Measurements from ENCODE around the genes JAKMIP3 and KNDC1.

DNA sequence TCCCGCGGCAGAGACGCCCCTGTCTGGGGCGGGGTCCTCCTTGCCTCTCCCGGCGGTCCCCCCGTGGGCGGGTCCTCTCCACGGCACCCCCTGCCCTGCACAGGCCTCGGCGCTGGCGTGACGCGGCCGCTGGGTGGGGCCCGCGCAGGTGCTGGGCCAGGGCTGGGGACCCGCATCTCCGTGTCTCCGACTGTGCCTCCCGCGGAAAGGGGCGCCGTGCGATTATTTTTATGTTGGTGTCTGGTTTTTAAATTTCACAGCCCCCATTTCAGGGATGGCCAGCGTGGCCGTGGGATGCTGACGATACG is 28.9 kb upstream of the JAKMIP3 start:
- RRBS = 0% methylated on average over 2 of the region's 29 CpGs

DNA sequence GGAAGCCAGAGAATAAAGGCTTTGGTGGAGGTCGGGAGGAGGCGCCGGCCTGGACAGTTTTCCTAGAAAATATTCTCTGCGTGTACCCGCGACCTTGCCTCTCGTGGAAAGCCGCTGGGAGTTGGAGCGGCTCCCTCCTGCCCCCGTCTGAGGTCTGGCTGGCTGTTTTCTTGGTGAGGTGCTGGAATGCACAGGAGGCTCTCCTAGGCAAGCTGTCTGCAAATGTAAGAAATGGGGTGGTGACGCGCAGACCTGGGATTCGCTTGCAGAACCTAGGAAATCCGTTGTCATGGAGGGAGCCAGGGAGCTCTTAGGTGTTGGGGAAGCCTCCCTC is 28.6 kb upstream of the JAKMIP3 start:
- RRBS = no CpG with 5 or more reads among the region's 14 CpGs

DNA sequence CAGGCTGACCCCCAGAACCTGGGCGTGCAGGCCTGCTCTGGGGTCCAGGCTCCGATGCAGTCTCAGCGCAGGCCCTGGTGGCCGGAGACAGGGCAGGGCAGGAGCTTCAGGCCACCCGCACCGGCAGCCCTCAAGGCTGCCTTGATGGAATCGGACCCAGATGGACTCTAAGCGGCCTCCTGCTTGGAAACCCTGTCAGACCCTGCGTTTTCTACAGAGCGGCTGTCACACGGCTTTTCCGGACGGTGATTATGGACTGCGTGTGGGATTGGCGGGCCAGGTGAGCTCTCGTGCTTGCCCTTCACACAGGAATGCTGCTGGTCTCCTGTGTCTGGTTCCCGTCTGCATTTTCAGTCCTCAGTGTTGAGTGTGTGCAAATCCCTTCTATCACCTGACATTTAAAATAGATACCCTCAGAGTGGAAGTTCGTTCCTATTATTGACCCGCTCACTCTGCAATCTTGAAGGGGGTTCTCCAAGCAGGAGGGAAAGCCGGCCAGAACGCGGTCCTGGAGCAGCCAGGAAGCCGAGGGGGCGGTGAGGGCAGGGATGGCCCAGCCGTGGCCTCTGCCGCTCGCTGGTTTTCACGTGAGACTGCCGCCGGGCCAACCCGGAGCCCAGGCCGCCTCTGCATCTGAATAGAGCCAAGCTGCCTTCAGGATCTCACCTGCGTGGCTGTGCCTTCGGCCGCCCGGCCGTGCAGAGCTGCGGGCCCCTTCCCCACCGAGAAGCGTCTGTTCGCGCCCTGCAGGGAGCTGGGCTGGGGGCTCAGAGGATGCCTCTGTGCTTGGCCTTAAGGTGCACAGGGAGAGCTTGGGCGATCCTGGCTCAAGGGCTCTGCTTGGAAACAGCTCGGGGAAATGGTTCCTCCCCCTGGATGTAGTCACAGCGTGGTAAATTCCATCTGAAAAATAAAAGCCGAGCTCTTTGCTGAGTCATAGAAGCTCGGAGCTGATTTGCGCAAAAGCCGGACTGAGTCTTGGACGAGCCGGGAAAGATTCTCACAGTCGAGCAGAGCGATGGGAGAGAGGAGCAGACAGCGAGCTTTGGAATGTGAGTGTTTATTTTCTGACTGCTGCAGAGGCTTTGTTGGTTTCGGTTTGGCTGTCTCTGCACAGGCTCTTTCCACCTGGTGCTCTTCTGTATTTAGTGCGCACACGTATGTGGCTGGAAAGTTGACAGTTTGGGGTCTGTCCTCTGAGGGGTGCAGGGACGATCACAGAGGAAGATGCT is at the start of gene JAKMIP3:
TSS of gene JAKMIP3 (plus strand) at position 937 of the 1,232 bp plus-strand sequence.
- RRBS = 70% methylated on average over 8 of the region's 58 CpGs

- RRBS = no CpG with 5 or more reads among the region's 15 CpGs
Observed at GRCh38 chr10:132208385-132208916, 21.7 kb downstream of the DPYSL4 start.

- RRBS = no CpG with 5 or more reads among the region's 25 CpGs
Observed at GRCh38 chr10:132347752-132348486, 15.9 kb downstream of the LRRC27 start.

DNA sequence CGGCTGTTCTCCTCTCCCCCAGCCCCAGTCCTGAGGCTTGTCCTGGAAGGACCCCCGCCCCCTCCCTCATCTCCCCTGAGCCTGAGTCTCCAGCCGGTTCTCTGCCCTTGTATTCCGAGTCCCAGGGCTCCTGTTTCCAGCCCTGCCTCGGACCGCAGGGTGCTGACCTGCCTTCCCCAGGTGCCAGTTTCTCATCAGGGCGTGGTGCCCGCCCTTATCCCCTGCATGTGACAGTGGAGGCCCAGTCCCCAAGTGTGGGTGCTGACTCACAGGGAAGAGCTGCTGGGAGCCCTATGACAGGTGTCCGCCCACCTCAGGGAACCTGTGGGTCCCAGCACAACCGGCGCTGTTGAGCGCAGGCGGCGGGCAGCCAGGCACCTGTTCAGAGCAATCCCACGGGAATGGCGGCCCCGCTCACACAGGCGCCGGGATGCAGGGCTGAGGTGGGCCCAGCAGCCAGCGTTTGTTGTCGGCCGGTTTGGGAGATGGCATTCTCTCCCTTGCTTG is 2.0 kb downstream of the PWWP2B start:
- RRBS = 89% methylated on average over 14 of the region's 22 CpGs

DNA sequence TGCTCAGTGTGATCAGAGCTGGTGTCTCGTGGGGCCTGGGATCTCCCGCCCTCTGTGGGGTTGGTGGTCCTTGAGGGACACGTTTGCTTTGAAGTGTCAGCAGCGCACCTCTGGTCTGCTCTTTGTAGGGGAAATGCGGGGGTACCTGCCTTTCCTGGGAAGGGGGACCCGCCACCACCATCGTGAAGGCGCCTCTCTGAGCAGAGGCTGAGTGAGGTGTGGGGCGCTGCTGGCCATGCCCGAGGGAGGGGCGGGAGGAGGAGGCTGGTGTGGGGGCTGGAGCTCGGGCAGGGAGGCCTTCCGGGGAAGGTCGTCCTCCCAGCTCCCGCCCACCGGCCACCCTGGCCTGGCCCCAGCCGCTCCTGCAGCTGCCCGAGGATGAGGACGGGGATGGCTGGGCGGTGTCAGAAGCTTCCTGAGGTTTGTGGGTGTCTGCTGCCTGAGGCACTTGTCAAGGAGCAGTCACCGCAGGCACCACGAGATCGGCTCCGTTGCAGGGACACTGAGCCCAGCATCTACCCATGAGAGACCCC is 11.3 kb downstream of the PWWP2B start:
- RRBS = no CpG with 5 or more reads among the region's 24 CpGs

DNA sequence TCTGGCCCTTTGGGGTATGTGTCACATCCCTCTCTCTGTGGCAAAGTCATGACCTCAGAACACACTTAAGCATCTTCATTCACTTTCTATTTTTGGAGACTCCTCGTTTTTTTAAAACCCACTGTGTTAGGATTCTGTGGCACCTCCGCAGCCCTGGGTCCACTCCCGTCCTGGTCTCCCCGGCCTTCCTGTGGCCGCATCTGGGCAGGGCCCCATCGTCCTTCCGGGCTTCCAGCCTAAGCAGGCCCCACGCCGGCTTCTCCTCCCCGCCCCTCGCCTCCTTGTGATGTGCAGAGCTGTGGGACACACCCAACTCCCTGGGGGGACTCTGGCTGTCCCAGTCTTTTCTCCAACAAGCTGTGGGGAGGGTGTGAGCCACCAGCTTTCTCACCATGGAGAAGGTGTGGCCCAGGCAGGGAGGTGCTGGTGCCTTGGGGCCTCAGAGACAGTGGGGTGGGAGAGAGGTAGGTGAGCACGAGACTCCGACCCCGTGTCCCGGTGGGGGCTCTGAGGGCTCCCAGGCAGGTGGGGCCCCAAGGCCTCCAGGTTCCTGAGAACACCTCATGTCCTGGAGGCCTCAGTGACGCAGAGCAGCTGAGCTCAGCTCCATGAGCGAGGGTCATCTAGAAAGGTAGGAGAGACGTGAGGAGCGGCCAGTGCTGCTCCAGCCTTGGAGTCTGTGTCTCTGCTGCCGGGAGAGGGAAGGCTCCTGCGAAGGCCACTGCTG is 16.6 kb downstream of the PWWP2B start:
- RRBS = 93% methylated on average over 4 of the region's 21 CpGs

- RRBS = no CpG with 5 or more reads among the region's 26 CpGs
Observed at GRCh38 chr10:132417675-132418514, 20.9 kb downstream of the PWWP2B start.

DNA sequence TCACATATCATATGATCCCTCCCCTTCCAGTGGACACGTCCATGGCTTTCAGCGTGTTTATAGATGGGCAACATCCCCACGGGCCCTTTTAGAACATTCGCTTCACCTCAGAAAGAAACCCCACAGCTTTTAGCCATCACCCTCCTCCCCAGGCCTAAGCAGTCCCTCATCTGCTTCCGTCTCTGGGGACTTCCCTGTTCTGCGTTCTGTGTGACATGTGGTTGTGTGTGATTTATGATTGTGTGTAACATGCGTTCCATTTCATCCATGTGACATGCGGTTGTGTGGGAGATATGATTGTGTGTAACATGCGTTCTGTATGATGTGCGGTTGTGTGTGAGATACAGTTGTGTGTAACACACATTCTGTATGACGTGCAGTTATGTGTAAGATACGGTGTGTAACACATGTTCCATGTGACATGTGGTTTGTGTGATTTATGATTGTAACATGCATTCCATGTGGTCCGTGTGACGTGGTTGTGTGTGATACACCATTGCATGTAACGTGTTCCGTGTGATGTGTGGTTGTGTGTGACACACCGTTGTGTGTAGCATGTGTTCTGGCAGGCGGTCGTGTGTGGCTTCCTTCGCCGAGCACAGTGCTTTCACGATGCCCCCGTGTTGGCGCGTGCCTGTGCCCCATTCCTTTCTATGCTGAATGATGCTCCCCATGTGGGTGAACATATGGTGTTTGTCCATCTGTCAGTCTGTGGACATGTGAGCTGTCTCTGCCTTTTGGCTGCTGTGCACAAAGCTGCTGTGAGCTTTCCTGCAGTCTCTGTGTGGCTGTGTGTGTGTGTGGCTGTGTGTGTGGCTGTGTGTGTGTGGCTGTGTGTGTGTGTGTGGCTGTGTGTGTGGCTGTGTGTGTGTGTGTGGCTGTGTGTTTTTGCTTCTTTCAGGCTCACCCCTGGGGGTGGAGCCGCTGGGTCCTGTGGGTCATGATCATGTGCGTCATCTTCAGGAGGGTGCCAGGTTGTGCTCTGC is 26.2 kb downstream of the PWWP2B start:
- RRBS = no CpG with 5 or more reads among the region's 27 CpGs

DNA sequence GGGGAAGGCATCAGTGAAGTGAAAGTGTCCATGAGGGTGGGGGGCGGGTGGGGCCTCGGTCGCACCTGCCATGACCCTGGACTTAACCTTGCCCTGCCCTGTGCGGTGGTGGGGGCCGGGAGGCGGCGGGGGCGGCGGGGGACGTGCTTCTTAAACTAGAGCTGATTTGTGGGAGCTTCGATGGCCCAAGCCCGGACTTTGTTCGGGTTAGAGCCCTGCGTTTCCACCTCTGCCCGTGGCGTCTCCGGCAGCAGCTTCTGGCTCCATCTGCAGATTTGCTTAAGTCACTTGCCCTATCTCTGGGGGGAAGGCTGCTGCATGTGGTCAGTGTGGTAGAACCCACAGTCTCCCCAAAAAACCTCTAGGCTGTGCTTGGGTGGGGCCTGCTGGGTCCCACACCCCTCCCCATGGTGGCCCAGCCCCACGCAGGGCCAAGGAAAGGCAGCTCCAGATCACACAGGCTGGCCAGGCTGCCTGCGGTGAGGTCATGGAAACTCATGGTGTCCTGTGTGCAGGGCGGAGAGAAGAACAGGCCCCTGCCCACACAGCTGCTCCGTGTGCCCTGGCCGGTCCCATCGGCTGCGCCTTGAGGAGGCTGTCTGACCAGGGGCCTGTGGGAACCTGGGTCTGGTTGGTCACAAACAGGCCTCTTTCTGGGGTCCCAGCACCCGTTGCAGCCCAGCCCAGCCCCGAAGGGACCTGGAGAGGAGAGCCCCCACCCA is 93.2 kb downstream of the INPP5A start:
- RRBS = 86% methylated on average over 13 of the region's 26 CpGs

DNA sequence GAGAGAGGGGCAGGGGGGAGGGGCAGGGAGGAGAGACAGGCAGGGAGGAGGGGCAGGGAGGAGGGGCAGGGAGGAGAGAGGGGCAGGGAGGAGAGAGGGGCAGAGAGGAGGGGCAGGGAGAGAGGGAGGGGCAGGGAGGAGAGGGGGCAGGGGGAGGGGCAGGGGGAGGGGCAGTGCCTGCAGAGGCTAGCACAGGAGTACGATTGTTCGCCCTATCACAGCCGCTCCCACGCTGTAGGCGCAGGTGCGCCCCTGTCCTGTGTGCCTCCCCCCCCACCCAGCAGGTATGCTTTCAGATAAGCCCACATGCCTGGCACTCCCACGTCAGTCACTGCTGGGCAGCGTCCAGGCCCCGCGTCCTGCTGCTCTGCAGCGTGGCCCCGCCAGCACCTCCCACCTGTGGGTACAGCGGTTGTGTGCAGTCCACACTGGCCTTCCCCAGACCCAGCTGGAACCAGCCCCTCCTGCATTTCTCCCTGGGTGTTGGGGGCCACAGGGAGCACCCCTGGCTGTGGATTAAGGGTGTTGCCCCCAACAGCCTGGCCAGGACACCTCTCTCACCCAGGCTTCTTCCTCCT is 10.8 kb downstream of the NKX6-2 start:
- RRBS = no CpG with 5 or more reads among the region's 13 CpGs

DNA sequence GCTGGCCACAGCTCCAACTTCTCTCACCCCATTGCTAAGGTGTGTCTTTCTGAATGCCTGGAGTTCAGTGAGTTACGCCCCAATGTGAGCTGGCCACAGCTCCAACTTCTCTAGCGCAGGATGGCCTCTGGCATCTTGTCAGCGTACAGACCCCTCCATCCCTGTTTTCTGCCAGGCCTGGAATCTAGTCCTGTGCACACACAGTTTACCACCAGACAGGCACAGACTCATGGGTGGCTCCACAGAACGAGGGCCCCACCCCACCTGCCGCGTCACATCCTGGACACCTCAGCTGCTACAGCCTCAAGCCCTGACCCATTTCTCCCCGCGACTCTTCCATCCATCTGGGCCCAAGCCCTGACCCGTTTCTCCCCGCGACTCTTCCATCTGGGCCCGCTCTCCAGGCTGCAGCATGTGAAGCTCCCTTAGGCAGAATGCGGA is 39.2 kb downstream of the CFAP46 start:
- RRBS = no CpG with 5 or more reads among the region's 13 CpGs

DNA sequence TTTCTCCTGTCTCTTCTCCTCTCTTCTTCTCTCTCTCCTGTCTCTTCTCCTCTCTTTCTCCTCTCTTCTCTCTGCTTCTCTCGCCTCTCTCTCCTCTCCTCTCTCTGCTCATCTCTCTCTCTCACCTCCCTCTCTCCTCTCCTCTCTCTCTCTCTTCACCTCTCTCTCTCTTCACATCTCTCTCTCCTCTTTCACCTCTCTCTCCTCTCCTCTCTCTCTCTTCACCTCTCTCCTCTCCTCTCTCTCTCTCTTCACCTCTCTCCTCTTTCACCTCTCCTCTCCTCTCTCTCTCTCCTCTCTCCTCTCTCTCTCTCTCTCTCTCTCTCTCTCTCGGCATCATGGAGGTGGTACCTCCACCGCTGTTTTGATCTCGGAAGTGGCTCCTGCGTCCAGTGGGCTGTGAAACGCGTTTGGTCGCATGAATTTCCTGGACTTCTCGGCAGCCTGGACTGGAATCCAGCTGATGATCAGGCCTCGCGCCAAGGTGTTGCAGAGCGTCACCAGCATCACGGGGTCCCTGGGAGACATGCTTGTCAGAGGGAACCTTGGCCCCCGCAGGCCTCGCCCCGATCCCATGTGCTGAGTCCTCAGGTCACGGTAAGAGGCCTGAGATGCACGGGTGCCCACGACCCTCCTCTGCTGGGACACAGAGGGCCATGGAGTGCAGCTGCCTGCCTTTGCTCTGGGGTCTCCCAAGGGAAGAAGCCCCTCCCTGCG is 29.9 kb downstream of the CFAP46 start:
- RRBS = no CpG with 5 or more reads among the region's 20 CpGs

GRCh38 chr10:132961935-132962651 is 19.7 kb upstream of the CFAP46 start:
- RRBS = 39% methylated on average over 9 of the region's 35 CpGs

DNA sequence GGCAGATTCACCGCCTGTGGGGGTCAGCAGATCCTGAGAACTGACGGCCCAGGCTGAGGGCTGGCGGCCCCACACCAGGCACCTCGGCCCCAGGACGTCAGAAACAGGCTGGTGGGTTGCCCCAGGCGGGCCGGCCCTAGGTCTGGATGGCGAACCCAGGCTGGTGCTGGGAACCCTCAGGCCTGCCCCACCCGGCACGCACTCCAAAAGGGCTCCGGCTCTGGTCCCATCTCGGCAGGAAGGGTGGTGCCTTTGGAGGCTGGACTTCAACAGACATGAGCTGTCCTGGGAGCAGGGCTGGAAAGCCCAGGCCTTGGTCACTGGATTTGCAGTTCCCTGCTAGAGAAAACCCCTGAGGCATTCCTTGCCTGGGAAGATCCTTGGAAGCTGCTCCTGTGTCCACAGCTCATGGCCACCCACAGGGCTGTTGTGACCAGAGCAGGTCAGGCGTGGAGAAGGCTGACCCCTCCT is 42.7 kb upstream of the CFAP46 start:
- RRBS = 38% methylated on average over 3 of the region's 13 CpGs

DNA sequence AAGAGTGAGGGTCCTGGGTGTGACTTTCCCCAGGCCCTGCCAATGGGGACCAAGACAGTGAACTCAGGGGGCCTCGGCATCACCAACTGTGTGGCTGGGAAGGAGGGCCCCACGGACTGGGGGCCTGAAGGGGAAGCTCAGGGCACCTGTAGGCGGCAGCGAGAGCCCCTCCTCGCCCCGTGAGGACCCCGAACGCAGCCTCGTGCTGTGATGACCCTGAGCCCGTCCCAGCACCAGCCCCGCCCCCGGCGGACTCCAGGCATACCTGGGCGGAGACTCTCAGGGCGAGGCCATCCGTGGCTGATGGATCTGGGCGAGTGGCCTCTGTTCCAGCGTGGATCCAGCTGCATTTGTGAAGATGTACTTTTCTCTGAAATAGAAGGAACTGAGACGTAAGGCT is 50.4 kb upstream of the CFAP46 start:
- RRBS = no CpG with 5 or more reads among the region's 19 CpGs

DNA sequence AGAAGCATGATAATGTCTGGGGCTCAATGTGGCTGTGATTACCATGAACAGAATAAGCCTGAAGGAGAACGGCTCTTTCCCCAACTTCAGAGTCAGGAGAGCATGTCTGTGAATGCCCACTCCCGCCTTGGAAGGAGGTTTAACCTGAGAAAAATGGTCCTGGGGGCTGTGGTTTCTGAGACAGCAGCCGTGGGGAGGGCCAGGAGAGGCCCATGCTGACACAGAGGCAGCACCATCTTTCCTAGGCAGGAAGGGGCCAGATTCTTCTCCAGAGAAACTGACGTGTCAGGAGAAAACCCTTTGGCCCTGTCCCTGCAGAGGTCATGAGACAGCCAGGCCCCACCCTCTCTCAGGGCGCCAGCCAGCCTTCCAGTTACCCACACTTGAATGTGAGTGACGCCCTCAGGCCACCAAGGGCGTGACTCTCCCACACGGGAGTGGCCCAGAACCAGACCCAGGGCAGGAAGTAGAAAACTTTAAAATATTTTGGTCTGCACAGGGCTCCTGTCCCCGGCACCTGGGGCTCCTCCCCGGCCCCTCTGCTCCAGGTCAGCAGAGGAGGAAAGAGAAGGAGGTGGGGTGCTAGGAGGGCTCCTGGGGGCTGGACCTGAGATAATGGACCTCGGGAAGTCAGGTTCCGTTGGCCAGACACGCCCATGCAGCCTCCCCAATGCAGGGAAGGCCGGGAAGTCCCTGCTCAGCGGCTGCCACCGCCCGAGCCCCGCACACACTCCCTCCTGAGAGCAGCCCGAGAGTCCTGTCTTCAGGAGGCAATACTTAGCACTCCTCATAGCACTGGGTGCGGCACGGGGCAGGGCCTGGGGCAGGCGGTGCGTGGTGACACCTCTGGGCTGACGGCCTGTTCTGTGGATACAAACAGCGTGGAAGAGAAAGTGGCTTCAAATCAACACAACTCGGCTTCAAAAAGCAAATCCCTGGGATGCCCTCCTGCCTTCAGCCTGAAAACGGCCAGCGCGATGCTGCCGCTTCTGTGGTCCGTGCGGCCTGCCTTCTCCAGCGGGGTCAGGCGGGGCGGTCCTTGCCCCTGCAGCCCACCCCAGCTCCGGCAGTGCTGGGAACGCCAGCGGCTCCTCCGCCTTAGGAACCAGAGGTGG is 67.0 kb upstream of the CFAP46 start:
- RRBS = no CpG with 5 or more reads among the region's 39 CpGs

DNA sequence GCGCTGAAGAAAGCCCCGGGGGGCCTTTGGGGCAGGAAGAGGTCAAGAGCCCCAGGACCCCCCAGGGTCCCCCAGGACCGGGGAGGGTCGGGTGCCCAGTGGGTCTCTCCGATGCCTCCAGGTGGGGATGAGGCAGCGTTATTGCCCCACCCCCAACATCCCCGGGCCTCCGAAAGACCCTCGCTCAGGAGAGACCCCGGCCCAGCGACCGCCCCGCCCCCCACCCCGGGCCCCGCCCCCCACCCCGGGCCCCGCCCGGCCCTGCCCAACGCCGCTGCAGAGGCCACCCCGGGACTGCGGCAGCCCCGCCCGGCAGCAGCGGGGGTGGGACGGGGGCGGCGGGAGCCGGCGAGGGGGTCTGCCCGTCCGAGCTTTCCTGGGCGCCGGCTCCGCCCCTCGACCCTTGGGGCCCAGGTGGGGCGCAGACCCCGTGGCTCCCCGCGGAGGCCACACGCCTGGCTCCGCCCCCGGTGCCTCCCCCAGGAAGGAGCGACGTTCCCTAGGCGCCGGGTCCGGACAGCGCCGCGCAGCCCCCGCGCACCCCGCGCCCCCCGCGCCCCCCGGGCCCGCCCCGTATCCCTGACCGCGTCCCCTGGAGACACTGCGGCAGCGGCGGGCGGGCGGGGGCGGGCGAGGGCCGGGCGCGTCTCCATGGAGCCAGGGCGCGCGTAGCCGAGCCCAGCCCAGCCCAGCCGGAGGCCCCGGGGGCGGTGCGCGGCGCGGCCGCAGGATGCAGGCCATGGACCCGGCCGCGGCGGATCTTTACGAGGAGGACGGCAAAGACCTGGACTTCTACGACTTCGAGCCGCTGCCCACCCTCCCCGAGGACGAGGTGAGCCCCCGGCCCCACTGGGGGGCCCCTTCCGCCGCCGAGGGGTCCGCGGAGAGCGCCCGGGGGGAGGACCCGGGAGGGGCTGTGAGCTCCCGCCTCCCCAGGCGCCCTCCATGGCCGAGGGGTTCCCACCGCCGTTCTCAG is at the start of gene KNDC1:
TSS of gene KNDC1 (plus strand) at position 482 of the 976 bp plus-strand sequence.
- RRBS = 2% methylated on average over 82 of the region's 109 CpGs

GRCh38 chr10:133247504-133248587 is 10.2 kb downstream of the VENTX start:
- RRBS = 69% methylated on average over 9 of the region's 56 CpGs

Measured in BE2C (cell line).